AG09309 (cell line): ENCODE data around the genes PPIB, CLPX and MEGF11.

DNA sequence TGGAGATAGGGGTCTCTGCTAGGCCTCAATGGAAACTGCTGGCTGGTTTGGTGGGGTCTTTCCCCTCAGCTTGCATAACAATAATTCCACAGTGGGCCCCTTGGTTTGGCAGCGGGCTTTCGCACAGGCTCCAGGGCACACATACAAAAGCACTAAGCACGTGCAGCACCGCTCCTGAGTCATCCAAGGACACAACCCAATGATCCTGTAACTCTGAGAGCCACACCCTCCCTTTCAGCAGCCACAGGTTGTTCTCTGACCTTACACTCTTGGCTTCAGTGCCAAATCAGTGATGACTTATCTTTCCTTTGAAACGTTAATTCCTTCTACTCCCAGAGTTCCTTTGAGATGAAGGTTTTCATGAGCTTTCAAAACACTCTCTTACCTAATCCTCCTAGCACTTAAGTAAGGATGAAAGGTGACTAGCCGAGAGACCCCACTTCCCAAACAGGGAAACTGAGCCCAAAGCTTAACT, 41.6 kb downstream of the DAPK2 start:
- RRBS, result no CpG with 5 or more reads among the region's 6 CpGs

- RRBS, result 2% methylated on average over 38 of the region's 90 CpGs
Measured at GRCh38 chr15:64162456-64163637, at the start of gene PPIB. Gene PPIB, minus strand, starts transcription at chr15:64163022.

GRCh38 chr15:64430225-64430900, 30.0 kb upstream of the ZNF609 start:
- RRBS, result no CpG with 5 or more reads among the region's 3 CpGs

- RRBS, result no CpG with 5 or more reads among the region's 17 CpGs
Measured at GRCh38 chr15:64499189-64500180, 39.1 kb downstream of the ZNF609 start.

GRCh38 chr15:64563915-64564648, 103.7 kb downstream of the ZNF609 start:
- RRBS, result no CpG with 5 or more reads among the region's 9 CpGs

GRCh38 chr15:64633949-64634466, 141.4 kb downstream of the RBPMS2 start:
- RRBS, result no CpG with 5 or more reads among the region's 2 CpGs

- RRBS, result no CpG with 5 or more reads among the region's 13 CpGs
Measured at GRCh38 chr15:64675712-64676276, 99.6 kb downstream of the RBPMS2 start.

DNA sequence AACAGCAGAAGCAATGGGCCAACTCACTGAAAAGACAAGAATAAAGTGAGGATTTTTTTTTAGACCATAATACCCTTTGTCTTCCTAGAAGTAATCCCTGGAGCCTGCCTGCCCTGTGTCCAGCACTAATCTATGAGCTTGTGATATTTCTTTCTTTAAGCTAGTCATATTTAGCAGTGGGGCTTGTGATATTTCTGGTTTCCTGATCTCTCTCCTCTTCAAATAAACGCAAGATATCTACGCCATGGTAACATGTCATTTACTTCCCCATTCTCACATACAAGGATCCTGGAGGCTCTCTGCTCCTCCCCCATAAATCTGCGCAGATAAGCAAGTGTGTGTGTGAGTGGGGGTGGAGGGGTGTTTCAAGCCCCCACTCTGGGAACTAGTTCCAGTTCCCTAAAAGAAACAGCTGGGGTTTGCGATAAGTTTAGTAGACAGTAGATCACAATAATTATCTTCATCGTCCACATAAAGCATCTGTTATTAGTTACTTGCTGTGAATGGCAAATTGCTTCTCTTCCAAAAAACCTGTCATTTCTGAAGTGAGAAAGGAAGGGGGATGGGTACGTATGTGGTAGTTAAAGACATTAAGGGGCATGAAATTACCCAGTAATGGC, 79.9 kb downstream of the RBPMS2 start:
- RRBS, result no CpG with 5 or more reads among the region's 6 CpGs

DNA sequence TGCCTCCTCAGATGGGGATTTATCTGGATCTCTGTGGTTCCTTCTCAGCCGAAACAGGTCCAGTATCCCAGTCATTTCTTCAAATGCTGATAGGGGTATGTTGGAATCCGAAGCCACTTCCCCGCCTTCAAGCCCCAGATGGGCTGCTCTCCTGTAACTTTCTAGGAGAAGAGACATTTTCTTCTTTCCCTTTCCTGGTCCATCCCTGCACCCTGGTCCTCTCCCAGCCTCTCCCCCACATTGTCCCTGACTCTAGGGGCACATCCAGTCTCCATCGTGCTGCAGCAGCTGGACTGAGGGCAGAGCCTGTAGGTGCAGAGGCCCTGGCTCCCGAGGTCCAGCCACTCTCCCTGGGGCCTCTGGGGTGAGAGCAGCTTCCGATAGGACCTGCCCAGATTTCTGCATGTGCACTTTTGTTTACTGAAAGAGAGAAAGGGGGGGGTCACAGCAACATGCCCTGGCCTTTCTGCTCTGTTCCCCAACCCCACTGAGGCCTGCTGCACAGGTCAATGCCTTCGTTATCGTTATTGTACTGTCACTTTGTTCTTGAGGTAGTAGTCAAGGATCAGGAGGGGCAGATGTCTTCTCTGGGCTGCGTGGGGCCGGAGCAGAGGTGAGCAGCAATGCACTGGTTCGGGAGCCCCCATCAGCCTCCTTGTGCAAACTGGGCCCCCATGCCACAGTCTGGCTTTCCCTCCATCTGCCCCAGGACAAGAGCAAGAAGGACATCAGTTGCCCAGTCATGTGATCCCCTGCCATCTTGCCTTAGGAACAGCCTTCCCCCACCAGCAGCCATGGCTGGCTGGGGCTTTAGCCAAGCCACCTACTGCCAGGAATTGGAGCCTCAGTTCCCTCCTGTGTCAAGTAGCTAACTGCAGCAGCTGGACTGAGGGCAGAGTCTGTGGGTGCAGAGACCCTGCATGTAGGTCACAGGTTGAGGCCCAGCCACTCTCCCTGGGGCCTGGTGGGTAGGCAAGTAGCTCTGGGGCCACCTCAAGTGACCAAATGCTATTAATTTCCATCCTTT, 25.4 kb downstream of the PLEKHO2 start:
- RRBS, result no CpG with 5 or more reads among the region's 11 CpGs

GRCh38 chr15:65009370-65010019, 19.8 kb upstream of the SPG21 start:
- RRBS, result no CpG with 5 or more reads among the region's 5 CpGs

- RRBS, result no CpG with 5 or more reads among the region's 10 CpGs
Measured at GRCh38 chr15:65085232-65085929, 8.8 kb downstream of the KBTBD13 start.

DNA sequence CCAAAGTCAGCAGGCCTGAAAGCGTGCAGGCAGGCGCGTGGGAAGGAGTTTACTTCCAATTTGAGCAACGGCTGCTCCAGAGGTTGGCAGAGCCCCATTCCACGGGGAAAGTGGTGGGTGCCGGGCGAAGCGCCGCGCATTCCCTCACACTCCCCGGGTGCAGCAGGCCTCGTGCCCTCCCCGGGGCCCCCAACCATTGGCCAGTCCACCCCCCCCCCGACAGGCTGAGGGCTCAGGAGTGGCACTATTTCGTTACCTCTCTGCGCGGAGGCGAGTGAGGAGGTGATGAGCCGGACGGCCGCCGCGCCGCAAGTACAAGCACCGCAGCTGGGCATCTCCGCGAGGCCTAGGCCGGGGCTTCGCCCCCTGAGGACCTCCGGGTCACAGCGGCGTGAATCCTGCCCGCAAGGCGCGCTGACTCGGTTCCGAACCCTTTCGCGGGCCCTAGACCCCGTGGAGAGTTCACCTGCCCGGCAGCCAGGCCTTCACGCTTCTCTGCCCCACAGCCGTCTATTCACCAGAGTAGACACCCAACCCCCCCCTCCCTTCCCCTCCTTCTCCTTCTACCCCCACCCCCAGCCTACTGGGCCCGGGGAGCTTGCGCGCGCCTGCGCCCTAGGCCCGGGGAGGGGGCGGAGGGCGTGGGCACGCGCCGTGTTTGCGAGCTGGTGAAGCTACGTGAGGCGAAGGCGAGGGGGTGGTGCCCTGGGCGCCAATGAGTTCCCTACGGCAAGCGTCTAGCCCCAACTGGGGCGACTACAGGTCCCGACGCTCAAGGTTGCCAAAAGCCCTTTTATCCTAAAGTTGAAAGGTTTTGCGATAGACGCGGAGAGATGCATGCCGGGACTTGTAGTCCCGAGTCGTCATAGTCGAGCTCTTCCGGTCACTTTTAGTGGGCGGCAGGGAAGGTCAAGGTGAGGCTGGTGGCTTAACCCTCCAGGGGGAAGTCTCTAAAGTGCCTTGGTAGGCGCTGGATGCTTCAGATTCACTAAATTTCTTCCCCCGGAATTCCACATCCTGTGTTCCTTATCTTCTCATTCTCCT, at the start of gene CLPX:
TSS of gene CLPX (minus strand) at position 524 of the 1,044 bp plus-strand sequence.
- RRBS, result 1% methylated on average over 23 of the region's 75 CpGs

GRCh38 chr15:65245433-65245916, 34.2 kb upstream of the CILP start:
- RRBS, result no CpG with 5 or more reads among the region's 7 CpGs

DNA sequence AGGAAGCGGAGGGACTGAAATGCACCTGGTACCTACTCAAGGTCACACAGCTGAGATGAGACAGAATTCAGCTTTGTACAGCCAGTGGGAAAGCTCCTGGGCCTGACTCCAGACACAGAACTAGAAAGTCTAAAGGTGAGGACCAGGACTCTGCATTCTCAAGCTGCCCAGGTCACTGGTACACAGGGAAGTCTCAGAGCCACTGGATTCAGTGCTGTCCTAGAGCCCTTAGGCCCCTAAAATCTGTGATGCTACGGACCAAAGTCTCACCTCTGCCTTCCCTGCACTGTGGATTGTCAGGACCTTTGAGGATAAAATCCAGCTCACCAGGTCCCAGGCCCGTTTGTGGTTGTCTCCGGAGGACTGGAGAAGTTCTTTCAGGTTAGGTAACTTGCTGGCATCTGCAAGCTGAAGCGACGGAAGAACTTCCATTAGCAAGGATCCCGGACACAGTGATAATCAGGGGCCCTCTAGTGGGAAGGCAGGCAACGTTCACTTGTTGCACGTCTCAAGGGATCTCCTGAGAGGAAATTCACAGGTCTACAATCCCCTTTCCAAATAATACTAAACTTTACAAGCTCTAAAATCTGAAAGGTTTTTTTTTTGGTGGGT, 15.9 kb downstream of the PARP16 start:
- RRBS, result 9% methylated on average over 4 of the region's 9 CpGs

- RRBS, result no CpG with 5 or more reads among the region's 9 CpGs
Measured at GRCh38 chr15:65690335-65691551, 69.0 kb downstream of the SLC24A1 start.

GRCh38 chr15:65833701-65834408, 35.4 kb upstream of the RAB11A start:
- RRBS, result no CpG with 5 or more reads among the region's 5 CpGs

GRCh38 chr15:65839664-65839863, 29.7 kb upstream of the RAB11A start:
- RRBS, result no CpG with 5 or more reads among the region's 1 CpG

GRCh38 chr15:65870120-65870874, 1.0 kb downstream of the RAB11A start:
- RRBS, result 7% methylated on average over 2 of the region's 32 CpGs

DNA sequence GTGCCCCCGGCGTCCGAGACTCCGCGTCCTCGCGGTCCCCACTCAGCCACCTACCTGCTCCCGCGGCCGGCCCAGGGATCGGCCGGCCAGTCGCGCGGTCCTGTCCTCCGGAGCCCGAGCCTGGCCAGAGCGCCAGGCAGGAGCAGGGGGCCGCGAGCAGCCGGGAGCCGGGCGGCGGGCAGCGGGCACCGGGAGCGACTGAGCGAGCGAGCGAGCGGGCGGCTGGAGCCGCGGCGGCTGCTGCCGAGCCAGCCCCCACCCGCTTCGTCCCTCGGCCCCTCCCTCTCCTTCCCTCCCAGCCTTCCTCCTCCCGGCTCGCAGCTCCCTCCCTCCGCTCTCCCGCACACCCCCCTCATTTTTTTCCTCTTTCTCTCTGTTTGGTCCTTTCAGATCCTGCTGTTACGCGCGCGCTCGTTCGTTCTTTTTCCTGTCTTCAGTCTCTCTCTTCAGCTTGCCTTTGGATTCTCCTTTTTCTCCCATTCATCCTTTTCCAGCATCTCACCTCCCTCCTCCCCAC, at the start of gene MEGF11:
TSS of gene MEGF11 (minus strand) at position 200 of the 517 bp plus-strand sequence.
- RRBS, result 2% methylated on average over 16 of the region's 49 CpGs